Pericardium fibroblast (primary cell): ENCODE data around the genes EHBP1L1, SNX32 and EFEMP2.

DNA sequence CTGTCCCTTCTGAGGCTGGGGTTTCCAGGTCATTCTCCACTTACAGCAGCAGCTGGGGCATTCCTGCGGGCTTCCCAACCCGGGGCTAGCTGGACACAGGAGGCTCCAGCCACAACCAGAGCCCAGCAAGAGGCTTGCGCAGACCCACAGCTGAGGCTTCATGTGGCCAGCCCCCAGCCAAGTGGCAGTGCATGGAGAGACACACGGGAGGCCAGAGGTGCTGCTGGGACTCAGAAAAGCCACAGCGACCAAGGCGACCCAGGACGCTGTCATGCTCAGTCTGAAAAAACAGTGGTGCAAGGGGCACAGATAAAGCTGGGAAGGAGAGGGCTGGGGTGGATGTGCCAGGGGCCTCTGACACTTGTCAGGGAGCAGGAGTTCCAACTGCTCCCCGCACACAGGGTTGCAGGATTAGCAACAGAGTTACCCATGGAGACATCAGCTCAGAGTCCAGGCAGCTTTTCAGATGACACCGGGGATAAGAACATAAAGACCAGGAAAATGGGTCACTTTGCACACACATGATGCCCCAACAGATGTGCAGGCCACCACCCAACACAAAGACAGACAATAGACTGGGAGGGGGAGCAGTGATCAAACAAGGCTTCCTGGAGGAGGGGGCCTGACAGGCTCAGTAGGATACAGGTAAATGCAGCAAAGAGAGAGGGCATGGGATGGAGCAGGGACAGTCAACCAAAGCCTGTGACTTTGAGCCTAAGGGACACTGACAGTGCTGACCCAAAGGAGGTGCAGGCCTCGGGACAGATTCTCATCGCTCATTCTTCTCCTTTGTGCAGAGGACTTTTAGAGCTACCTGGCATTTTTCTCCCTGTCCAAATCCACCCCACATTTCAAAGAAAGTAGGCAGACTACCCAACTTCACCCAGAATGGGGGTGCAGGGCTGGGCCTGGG lies 29.3 kb downstream of the FRMD8 start:
- RAMPAGE, long total RNA, result no peak

DNA sequence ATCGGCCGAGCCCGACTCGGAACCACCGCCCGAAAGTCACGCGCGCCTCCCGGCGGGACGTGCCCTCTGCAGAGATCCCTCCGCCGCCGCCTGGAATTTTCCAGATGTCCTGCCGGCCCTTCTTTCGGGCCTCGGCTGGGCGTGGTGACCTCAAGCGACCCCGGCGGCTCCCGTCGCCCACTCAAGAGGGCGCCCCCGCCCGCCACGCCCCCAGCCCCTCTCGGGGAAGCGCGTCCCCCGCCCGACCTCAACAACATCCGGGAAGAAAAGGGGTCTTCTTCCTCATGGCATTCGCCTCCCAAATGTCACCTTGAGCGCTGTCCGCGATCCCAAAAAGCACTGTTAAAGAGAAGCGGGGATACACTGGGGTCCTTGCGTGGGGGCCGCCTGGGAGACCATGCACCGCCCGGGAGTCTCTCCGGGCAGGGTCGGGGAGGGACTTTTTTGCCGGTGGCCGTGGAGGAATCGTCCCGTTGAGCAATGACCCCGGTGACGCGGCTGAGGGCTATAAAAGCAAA lies 35.9 kb downstream of the FRMD8 start:
- RAMPAGE, long total RNA, result no peak

- RAMPAGE, long total RNA, result no peak
Observed at GRCh38 chr11:65423668-65423902, 37.1 kb downstream of the FRMD8 start.

DNA sequence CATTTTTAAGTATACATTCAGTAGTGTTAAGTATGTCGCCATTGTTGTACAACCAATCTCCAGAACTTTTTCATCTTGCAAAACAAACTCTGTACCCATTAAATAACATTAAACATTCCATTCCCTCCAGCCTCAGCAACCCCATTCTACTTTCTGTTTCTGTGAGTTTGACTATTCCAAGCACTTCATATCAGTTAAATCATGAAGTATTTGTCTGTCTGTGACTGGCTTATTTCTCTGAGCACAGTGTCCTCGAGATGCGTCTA lies 44.4 kb downstream of the FRMD8 start:
- RAMPAGE, long total RNA, result no peak

GRCh38 chr11:65481400-65482110 lies 43.3 kb upstream of the SCYL1 start:
- RAMPAGE, long total RNA, result no peak

- RAMPAGE, long total RNA, result no peak
Observed at GRCh38 chr11:65499187-65499944, 25.5 kb upstream of the SCYL1 start.

DNA sequence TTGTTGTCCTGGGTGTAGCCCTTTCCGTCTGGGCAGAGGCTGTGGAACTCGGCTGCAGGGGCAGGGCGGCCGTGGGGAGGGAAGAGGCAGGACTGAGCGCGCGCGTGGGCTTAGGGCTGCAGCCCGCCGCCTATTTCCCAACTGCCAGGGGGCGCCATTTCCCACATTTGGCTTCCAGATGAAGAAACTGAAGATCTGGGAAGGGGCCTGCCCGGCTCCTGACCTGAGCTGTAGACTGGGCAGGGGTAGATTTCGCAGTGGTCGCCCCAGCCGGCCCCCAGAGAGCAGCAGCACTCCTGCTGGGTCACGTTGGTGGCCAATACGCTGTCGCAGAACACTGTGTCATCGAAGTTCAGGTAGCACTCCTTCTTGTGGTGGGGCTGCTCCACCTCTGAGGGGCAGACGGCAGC lies 16.0 kb downstream of the SCYL1 start:
- RAMPAGE, long total RNA, result no peak

DNA sequence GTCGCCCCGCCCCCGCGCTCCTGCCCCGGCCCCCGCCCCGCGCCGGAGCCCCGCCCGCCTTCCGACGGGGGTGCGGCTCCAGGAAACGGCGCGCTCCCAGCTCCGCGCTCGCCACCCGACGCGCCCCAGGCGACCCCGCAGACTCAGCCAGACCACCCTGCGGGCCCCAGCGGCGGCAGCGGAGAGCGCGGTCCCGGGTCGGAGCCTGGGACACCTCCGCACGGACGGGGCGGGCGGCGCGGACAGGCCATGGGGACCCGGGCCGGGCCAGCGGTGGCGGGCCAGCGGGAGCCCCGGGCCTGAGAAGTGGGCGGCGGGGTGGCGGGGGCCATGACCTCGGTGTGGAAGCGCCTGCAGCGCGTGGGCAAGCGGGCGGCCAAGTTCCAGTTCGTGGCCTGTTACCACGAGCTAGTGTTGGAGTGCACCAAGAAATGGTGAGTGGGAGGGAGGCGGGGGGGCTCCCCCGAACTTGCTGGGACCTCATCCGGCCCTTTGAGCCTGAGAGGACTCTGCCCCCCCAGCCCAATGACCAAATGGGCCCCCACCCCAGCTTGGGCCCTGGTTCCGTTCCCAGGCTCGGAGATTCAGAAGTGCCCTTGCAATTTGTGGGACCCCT lies at the start of gene EHBP1L1:
Gene EHBP1L1 (plus strand): TSS at position 81 of the 616 bp plus-strand sequence.
- RAMPAGE, long total RNA, result no peak

DNA sequence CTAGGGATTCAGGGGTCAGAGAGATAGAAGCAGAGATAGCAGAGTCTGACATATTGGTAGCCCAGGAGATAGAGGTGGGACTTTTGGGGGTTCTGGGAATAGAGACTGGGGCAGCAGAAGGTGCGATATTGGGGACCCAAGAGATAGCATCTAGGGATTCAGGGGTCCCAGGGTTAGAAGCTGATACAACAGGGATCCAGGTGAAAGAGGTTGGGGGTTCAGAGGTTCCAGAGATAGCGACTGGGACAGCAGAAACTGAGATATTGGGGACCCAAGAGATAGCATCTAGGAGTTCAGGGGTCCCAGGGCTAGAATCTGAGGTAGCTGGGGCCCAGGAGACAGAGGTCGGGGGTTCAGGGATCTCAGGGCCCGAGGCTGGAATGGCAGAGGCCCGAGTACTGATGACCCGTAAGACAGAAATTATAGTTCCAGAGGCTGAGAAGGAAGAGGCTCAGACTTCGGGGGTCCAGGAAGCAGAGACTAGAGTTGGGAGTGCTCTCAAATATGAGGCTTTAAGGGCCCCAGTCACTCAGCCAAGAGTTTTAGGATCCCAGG lies 7.1 kb downstream of the EHBP1L1 start:
- RAMPAGE, long total RNA, result no peak

- RAMPAGE, long total RNA, result no peak
Observed at GRCh38 chr11:65588685-65589154, 6.9 kb downstream of the KCNK7 start.

DNA sequence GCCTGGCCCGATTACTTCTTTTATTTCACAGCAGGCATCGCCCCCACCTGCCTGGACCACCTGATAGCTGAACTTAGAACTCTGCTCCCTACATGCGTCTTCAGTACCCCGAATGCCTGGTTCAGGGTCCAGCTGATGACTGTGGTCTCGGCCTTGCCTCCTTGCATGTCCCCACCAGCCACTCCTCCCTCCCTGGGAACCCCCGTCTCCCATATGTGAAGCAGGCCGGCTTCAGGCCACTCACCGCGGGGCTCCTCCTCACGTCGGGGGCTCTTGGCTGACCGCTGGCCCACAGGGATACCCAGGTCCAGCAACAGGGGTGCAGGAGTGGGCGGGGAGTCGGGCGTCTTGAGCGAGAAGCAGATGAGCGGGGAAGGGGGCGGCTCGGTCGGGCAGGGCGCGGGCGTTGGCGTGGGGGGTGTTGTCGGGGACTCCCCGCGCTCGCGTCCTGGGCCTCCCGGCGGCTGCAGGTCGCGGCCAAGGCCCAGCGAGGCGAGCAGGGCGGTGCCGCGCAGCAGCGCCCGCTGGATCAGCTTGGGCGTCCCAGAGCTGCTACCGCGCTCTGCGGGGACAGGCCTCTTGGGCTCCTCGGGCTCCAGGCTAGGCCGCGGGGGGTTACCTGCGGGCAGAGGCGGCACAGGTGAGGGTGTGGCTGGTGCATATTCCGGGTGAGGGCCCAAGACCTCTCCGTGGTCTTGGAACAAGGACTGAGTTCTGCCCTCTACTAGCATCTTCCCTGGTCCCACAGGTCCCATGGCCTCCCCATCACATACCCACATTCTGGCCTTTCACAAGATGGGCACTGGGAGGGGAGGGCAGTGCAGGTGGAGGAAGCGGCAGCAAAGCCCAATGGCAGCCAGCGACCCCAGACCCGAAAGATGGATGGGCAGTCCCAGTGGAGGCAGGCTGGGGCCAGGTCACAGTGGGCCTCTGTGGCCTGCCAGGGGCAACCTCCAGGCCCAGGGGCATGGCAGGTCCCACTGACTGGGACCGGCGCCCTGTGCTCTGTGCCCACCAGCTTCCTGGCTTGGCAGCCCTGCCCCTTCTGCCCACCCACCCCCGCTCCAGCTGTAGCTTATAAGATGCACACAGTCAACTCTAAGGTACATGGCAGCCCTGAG lies 3.9 kb upstream of the KCNK7 start:
- RAMPAGE, long total RNA, result no peak

GRCh38 chr11:65639379-65640062 lies 1.6 kb downstream of the SIPA1 start:
- RAMPAGE, long total RNA, result no peak

GRCh38 chr11:65692522-65693063 lies 19.5 kb upstream of the KAT5 start:
- RAMPAGE, long total RNA, result no peak

DNA sequence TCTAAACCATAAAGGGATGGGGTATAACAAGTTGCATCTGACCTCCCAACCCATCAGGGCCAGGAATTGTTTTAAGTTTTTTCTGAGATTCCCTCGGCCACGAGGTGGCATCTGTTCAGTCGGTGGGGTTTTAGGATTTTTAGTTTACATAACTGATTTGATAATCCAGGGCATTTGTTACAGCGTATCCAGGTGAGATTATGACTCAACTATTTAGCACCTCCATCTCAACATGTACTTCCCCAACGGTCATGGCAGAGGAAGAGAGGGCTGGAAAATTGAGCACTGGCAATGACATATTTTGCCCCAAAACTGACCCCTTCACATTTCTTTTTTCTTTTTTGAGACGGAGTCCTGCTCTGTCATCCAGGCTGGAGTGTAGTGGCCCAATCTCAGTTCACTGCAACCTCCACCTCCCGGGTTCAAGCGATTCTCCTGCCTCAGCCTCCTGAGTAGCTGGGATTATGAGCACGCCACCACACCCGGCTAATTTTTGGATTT lies 6.6 kb downstream of the AP5B1 start:
- RAMPAGE, long total RNA, result no peak

- RAMPAGE, long total RNA, result no peak
Observed at GRCh38 chr11:65787274-65788271, 710 bp downstream of the OVOL1 start.

DNA sequence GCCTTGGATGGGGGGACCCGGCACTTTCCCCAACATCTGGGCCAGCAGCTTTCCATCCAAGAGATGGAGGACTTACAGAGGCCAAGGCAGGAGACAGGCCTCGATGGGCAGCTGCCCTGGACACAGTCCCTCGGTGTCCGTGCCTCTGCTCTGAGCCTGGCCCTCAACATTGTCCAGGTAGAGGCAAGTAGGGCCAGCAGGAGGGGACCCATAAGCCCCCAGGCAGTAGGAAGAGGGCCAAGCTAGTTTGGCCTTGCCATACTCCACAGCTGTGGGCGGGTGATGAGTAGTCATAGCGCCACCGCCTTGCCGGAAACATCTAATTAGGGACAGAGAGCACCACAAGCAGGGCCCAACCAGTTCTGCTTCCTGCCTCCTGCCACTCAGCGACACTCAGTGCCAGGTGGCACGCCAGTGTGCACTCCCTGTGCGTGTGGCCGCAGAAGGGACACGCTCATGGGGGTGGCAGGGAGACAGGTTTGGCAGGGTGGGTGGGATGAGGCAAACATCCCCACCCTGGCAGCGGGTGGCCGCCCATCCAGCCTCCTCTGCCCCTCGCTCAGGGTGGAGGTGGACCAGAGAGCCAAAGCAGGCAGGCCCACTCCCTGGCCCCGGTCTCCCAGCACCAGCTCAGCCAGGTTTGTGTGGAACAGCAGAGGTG lies 4.8 kb downstream of the OVOL1 start:
- RAMPAGE, long total RNA, result no peak

GRCh38 chr11:65833244-65834195 lies at the start of gene SNX32:
Gene SNX32, plus strand, starts transcription at chr11:65833963.
- RAMPAGE, long total RNA, result no peak

- RAMPAGE, long total RNA, result no peak
Observed at GRCh38 chr11:65854577-65855487, 3.1 kb downstream of the CFL1 start.

- RAMPAGE, long total RNA, result start-site peak on the minus strand at chr11:65872299-65872811, 633 and 898 reads in 2 replicates
Observed at GRCh38 chr11:65872421-65873251, at the start of gene EFEMP2. Gene EFEMP2, minus strand, starts transcription at chr11:65872800.

GRCh38 chr11:65890769-65891614 lies 519 bp downstream of the CCDC85B start:
- RAMPAGE, long total RNA, result no peak